Mesangial cell (primary cell): ENCODE data around the gene PUS3.

- RAMPAGE, long total RNA = no peak
Observed at GRCh38 chr11:125385312-125385733, 110.7 kb downstream of the FEZ1 start.

DNA sequence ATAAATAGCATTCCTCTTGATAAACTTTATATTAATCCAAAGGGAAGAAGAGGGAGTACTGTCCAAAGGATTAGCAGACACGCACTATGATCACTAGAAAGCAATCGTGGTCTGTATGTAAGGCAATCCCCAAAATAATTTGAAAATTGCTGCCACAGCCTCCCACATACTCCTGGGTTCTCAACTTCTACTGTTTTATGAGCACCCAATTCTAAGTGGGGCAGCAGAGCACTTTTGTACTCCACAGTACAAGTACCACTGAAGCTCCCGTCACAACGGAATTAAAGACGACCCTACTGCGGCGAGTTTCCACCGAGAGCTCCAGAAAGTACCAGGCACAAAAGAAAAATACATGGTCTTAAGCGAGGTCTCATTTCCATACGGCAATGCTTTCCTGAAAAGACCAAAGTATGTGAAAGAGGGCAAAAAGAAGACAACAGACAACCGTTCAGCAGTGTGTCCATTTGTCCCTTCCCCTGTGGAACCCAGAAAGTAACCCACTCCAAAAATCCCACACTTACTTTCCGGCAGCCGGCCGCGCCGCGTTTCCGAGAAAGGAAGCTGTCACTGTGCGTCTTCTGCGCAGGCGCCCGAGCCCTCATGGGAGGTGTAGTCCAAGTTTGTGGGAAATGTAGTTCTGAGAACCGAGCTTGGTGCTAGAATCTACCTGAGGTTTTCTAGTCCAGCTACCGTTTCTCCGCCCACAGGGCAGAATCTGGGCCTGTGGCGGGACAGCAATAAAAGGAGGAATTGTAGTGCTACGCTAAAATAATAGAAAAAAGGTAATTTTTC lies at the start of gene PUS3:
Gene PUS3, minus strand, starts transcription at position 558 of the 792 bp plus-strand sequence.
- RAMPAGE, long total RNA = start-site peak on the minus strand centred at position 545 of the sequence, 7 bp wide, 28 reads

GRCh38 chr11:125945722-125946028 lies 169 bp upstream of the VSIG10L2 start:
- RAMPAGE, long total RNA = no peak

DNA sequence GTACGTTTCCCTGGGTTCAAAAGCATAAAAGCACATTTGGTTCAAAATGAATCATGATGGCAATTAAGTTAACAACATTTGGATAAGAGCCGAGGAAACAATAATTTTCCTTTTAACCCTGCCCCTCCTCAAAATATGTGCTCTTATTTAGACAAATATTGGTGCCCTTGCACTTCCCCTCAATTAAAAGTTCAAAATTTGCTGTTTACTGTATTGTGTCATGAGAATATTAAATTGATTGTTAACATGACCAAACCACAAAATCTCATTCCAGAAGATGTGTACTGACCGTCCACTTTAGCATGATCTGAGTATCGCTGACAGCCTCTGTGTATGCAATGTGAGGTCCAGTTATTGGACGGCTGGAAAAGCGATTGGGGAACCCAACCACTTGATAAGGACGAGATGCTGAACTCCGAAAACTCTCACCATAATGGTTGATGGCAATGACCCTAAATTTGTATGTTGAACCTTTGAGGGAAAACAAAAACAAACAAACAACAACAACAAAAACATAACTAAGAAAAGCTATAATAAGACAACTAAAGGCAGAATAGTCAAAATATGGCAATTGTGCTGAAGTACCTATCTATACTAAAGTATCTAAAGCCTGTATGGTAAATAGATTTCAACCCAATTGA lies 48.9 kb downstream of the VSIG10L2 start:
- RAMPAGE, long total RNA = no peak

DNA sequence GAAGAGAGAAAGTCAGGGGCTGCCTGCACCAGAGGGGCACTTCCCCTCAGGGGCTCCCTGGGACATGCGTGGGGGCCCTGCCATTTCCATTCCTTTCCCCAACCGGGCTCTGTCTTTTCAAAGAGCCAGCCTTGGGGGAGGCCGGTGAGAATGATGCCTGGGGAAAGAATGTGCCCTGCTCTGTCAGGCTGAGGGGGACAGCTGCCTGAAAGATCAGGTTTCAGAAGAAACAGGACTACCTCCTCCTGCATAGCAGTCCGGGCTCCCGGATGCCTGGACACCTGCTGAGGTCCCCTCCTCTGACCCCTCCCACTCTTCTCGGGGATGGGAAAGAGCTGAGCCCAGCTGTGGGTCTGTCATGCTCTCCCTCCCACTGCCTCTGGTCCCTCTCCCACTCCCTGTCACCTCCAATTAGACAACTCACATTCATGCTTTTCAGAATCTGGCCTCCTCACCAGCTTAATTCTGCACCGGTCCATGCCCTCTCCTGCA lies 41.7 kb upstream of the CDON start:
- RAMPAGE, long total RNA = no peak

DNA sequence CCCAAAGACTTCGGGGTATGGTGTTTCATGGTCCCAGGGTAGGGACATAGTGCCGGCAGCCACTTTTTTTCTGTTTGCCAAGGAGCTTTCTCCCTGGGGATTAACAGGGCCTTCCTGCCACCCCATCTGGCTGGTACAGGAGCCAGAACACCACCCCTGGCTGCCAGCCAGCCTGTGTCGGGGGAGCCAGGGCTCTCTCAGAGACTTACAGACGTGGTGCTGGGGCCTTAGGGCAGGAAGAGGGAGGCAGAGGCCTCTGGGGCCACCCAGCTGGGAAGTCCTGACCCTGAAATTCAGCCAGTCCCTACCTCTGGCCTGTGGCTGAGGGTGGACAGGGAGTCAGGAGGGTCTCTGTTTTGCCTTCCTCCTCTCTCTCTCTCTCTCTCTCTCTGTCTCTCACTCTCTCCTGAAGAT lies 52.5 kb upstream of the CDON start:
- RAMPAGE, long total RNA = no peak

DNA sequence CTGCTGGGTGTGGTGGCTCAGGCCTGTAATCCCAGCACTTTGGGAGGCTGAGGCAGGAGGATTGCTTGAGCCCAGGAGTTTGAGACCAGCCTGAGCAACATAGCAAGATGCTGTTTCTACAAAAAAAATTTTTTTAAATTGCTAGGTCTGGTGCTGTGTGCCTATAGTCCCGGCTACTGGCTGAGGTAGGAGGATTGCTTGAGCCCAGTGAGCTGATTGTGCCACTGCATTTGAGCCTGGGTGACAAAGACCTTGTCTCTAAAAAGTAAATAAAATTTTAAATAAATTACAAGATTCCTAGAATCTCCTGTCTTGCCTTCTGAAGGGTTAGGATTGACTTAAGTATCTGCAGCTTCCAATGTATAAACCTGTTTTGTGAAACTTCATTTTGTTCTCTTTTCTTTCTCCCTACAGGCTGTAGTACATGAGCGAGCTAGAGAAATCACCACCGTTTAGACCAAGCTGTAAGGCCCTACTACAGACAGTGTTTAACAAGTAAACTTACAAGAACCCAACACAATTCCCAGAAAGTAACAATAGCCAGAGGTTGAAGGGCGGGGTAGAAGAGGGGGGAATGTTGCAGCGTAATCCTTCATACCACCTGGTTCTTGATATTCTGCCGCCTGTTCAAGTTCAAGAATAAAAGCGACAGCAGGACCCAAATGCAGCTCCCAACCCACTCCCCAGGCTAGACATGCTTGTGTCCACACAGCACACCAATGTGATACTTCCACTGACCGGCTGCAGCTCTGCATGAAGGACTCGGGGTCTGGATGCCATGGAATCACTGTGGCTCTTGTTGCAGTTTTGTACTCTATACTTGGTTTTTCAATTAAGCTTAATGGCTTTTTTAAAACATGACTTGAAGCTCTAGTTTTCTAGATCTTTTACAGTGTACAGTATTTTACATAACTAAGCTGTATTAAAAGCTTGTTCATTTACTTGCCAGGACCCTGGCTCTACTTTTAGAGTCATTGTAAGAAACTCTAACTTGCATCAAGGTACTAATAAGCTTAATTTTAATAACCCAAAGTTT lies 6.7 kb downstream of the SRPRA start:
- RAMPAGE, long total RNA = no peak

- RAMPAGE, long total RNA = no peak
Observed at GRCh38 chr11:126265037-126266476, 3.1 kb downstream of the SRPRA start.

DNA sequence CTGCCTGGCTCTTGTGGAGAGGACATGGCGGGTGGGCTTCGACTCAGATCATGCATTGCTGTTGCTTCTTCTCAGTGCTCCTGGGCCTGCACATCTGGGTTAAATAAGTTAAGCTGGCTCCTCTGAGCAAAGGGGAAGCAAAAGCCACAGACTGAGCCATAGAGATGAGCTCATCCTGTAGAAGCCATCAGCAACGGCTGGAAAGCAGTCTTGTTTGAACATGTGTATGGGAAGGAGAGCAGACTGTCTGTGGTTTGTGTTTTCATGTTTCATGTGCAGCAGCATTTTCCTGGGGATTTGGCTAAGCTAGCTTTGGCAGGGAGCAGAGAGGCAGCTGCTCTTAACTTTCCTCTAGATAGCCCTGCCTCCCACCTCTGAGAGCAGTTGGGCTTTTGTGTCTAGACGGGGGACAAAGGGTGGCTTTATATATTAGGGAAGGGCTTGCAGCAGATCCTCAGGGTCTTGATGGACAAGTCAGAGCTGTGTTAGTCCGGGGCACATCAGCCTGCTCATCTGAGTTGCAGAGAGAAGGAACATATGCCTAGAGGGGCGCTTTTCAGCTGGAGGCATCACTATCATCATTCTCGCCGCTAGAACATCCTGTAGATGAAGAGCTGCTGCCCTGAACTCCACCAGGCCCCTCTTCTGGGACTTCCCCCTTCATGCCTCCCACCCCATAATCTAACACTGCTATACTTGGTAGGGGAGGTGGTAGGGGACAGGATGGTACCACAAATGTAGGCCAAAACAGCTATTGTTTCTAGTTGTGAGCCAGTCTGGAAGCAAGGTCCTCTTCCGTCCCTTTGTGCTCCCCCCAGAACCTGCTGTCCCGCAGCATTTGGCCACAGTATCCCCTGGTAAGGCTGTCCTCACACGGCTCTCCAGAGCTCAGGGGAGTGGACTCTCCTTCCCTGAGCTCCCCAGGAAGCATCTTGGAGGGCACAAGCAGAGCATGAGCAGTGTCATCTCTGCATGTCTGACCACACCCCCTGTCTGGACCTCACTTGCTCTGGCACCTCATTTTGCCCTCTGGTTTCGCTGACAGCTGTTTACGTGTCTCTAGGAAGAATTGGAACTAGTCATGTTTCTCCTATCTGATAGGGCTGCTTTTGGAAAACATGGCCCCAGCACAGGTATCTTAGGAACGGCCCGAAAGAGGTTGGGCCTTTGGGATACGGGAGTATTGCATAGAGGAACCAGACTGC lies 15.2 kb downstream of the DCPS start:
- RAMPAGE, long total RNA = no peak

DNA sequence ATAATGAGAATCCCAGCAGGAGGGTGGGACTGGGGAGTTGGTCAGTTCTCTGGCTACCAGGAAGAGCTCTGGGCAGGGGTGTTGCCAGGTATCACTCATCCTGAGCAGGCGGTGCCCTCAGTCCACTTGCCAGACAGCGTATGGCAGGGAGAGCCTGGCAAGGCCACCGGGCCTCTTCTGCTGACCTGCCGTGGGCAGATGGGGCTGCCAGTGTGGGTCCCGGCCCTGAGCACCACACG lies 22.2 kb downstream of the DCPS start:
- RAMPAGE, long total RNA = no peak

- RAMPAGE, long total RNA = no peak
Observed at GRCh38 chr11:126339554-126339750, 16.0 kb upstream of the ST3GAL4 start.

- RAMPAGE, long total RNA = no peak
Observed at GRCh38 chr11:126433463-126433862, 78.0 kb downstream of the ST3GAL4 start.

DNA sequence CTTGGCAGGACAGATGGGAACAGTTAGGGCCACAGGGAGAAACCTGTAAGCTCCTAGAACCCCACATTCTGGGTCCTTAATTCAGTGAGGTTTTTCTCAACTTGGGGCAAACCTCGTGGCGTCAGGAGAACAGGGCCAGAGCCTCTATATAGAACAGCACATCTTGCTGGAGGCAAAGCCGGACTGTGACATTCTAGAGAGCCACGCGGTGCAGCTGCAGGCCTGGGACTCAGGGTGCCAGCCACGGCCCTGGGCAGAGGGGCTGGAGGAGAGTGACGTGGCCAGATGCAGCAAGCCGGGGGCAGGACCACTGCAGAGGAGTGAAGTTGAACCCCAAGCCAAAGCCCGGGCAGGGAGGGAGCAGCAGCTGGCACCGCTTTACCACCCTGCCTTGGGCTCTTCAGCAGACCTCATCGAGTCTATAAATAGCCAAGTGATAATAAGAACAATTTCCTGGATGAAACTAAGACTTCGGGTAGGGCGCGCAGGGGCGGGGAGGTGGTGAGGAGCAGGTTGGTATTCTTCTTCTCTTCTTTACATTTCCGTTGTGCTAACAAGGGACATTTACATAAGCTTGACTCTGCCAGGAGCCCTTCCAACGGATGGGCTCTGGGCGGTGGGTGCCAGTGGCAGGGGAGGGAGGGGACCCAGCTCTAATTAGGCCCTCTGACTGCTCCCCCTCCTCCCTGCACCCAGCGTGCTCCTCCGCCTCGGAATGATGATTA lies 110.1 kb downstream of the ST3GAL4 start:
- RAMPAGE, long total RNA = no peak

DNA sequence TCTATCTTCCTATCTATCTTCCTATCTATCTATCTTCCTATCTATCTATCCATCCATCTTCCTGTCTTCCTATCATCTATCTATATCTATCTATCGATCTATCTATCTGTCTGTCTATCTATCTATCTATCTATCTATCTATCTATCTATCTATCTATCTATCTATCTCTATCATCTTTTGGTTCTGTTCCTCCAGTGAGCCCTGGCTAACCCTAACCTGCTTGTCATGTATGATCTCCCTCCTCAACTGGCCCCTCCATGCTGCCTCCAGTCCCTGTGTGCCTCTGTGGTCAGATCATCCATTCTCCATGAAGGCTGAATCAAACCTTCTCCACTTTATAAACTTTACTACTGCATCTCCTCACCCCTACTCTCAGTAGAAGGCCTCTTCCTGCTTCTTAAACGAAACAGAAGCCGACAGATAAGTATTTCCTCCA lies 78.5 kb downstream of the KIRREL3 start:
- RAMPAGE, long total RNA = no peak

- RAMPAGE, long total RNA = no peak
Observed at GRCh38 chr11:126963424-126964091, 37.0 kb downstream of the KIRREL3 start.

- RAMPAGE, long total RNA = no peak
Observed at GRCh38 chr11:127105851-127106839, 105.6 kb upstream of the KIRREL3 start.

DNA sequence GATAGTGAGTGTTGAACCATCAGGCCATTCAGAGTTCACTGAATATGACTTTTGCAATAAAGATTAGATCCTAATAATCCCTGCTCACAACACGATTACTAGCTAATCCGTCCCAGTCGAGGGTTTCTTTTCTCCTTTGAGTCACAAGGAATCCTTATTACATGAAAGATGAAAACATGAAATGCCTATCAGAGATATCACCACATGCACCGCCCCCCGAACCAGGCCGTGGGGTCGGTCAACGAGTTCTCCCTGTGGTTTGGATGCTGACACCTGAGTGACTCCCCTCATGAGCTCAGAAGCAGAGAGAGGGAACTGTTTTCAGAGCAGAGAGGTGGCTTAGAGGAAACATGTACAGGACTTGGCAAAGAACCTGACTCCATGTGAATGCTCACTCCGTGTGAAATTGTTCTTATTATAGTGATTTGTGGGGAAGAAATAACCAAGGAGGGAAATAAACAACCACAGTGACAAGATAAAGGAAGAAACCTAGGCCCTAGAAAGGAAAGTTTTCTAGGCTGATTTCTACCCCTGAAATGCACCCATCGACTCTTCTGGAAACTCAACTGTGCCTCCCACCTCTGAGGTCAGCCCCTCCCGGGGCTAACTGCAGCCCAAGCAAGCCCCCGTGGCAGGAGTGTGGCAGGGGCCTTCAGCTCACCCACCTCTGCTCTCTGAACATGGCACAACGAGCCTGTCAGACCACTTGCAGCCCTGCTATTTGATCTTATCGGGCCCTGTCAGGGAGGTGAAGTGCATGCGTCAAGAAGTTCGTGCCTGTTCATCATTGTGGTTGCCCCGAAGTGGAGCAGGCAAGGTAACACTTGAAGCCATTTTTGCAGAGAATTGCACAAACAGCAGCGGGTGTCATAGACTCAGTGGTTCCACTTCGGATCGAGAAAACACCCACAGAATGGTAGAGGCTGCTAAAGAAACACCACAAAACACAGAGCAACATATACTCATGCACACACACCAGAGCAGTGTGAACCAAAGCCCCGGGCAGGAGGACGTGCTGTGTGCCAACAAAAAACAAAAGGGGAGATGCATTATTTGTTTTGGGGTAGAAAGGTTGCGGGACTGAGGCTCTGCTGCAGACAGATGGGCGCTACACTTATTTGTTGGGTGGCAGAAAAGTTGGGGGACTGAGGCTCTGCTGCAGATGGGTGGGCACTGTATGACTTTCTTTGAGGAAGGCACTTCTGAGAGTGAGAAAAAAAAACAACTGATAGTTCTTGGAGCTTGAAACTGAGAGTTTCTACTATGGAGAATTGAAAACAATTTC lies 262.9 kb downstream of the ETS1 start:
- RAMPAGE, long total RNA = no peak

DNA sequence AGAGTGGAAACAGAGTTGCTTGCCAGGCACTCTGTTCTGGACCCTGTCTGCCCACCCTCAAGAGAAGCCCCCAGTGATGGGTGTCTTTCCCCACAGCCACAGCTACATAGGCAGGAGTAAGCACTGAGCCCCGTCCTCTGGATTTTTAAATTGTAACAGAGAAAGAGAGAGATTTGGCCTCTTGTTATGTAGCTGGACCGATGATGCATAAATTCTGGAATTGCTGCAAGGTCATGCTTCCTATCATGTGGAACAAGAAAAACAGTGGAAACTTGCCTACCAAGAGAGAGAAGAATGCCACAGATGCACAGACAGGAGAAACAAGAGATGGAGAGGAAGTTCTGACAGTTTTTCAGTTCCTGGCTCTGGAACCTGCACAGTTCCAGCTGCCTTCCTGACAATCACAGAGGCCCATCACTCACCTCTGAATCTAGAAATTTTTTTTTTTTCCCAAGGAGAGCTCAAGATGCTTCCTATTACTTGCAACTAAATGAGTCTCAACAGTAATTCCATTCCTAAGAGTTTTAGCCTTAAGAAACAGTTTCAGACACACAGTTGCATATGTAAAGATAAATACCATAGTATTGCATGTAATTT lies 150.1 kb downstream of the ETS1 start:
- RAMPAGE, long total RNA = no peak

DNA sequence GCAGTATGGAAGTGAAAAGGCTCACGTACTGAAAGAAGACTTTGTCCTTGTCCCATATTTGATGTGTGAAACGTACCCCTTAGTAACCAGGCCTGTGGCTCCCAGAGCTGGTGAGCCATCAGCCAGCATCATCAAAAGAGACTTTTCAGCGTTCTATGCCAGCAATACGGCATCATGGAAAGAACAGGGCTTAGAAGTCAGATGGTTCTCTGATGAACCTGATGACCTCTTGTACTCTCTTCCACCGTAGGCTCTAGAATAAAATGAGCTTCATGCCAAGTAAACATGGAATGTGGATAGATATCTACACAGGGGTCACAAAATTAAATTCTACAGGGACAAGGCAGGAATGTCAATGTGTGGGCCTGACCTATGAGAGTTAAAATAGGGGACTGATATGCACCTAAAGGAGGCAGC lies 130.8 kb downstream of the ETS1 start:
- RAMPAGE, long total RNA = no peak

DNA sequence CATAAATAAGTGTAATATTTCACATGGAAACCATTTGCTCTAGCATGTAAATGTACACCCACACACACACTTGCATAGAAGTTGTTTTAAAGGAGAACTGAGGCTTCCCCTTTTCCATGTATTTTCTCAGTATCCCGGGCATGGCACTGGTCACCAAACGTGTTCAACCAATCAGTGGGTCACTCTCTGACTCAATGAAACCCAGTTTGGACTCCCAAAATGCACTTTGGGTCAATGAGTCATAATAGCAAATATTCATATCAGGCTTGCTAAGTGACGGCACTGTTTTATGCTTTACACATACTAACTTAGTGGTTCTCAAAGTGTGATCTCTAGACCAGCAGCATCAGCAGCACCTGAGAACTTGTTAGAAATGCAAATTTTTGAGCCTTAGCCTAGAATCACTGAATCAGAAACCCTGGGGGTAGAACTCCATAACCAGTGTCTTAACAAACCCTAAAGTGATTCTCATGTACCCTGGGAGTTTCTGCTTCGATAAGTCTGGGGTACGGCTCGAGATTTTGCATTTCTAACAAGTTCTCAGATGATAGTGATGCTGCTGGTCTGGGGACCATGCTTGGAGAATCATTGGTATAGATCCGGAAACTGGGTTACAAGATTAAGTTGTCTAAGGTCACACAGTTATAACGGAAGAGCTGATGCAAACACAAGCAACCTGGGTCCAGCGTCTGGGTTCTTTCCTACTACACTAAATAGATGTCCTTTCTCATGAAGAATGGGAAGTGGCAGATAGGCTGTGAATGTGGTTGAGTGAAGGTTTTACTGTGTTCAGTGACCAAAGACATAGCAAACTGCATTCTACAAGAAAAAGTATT lies 35.6 kb downstream of the ETS1 start:
- RAMPAGE, long total RNA = no peak